SJCRH30 (cell line): ENCODE data around the genes PLCB3, NRXN2, PPP2R5B and ZFPL1.

- RAMPAGE, long total RNA = no peak
Measured at GRCh38 chr11:64251248-64252121, at the start of gene PLCB3. PLCB3 (plus strand) TSS chr11:64251530.

GRCh38 chr11:64268925-64269563 lies 15.4 kb downstream of the BAD start:
- RAMPAGE, long total RNA = no peak

DNA sequence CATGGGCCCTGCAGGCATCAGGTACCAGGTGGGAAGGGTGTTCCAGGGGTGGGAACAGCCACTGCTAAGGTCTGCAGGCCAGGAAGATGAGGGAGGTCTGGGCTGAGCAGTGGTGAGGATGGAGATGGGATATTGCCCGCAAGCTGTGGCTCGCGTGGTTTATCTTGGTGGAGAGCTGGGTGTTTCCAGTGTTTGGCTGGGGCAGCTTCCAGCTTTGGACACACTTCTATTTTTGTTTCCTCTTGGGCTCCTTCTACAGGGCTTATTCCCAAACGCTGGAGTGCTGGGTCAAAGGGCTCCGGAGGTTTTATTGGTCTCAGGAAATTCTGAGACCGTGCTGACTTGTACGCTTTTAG lies 10.7 kb upstream of the CCDC88B start:
- RAMPAGE, long total RNA = no peak

- RAMPAGE, long total RNA = no peak
Measured at GRCh38 chr11:64553811-64554359, 1.9 kb upstream of the SLC22A11 start.

- RAMPAGE, long total RNA = no peak
Measured at GRCh38 chr11:64723098-64723917, at the start of gene NRXN2. NRXN2 (minus strand) TSS chr11:64723197.

GRCh38 chr11:64913551-64913976 lies 3.4 kb downstream of the ATG2A start:
- RAMPAGE, long total RNA = no peak

DNA sequence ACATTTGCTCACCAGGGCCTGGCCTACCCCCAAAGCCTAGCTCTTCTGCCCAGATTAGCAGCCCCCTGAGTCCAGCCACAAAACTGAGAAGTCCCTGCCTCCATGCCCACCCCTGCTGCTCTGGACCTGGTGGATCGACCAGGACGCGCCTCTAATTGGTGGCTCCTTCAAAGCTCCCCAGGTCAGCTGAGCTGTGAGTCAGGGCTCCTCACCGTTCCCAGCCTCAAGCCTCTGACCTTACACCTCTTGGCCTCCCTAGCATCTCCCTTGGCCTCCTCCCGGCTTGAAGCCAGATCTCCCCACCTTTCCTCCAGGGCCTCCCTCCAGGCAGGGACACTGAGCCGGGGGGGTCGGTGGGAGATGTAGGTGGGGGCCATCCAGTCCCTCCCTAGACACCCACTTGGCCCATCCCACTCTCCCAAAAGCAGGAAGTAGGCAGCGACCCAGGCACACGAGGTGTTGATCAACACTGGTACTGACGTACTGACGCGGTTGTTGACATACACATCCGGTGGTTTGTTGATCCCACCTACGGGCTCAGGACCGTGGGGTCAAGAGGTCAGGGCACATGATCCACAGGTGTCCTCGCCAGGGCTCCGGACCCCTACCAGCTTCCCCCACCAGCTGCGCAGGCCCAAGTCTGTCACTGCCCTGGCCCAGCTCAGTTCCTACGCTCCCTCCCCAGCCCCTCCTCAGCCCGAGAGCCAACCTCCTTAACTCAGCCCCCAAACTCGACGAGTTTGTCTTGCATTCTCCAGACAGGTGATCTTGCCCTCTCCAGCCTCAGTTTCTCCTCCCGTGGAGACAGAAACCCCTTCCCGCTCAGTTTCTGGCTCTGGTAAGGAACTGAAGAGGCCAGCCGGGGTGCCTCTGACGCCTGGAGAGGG lies 811 bp downstream of the ATG2A start:
- RAMPAGE, long total RNA = no peak

DNA sequence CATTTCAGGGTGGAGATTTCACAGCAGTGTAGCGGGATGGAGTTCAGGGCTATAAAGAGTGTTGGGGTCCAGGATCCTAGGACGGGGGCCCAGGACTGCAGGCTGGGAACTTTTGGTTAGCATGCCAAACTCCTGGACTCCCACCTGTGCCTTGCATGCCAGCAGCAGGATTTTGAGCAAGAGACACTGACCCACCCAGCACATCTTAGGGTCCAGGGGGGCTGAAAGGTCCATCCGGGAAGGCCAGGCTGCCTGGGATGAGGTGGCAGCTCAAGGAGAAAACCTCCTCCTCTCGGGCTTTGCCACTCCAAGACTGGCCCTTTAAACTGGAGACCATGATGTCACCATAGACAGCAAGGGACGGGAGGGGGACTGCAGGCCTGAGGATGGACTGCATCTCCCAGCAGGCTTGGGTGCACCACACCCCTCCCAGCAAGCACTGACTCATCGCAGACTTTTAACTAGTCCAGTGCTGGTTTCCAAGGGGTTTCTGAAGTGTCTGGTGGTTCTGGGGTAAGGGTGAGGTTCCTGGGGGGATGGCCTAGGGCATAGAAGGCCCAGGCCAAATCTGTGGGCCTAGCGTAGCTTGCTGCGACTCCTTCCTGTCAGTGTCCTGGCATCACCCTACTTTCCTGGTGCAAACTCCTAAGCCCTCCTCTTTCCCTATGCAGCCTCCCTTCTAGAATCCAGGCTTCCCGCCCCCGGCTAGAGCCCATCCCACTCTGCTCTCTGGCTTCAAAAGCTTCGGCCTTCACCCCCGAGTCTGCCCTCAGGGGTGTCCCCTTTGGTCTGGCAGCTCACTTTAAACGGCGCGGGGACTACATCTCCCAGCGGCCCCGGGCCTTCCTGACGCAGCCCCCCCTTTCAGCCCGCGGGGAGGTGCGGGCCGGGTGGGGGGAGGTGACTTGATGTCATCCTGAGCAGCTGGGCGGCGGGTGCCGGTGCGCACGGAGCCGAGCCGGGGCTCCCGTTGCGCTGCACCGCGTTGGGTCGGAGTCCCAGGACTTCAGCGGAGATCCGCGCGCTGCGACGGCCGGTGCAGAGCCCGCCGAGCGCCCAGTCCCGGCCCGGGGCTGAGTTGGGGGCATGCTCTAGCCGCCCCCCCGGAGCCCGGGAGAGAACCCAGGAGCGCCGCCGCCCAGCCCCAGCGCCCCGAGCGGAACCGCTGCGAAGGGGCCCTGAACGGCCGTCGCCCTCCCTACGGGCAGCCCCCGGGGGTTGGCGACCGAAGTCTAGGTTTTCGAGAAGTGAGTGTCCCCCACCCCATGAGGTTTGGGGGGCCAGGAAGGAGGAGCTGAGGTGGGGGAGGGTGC lies at the start of gene PPP2R5B:
PPP2R5B (plus strand) TSS at position 908 of the 1,313 bp plus-strand sequence.
- RAMPAGE, long total RNA = no peak

GRCh38 chr11:64933470-64934137 lies 2.1 kb downstream of the GPHA2 start:
- RAMPAGE, long total RNA = no peak

- RAMPAGE, long total RNA = no peak
Measured at GRCh38 chr11:65043733-65044403, 2.9 kb downstream of the SAC3D1 start.

- RAMPAGE, long total RNA = no peak
Measured at GRCh38 chr11:65047374-65048229, 6.6 kb downstream of the SAC3D1 start.

GRCh38 chr11:65083717-65084868 lies at the start of gene ZFPL1:
ZFPL1 (plus strand) TSS chr11:65084222.
- RAMPAGE, long total RNA = start-site peak on the minus strand at chr11:65084030-65084077, 426 and 43 reads in 2 replicates

GRCh38 chr11:65096918-65097113 lies 802 bp downstream of the VPS51 start:
- RAMPAGE, long total RNA = no peak

DNA sequence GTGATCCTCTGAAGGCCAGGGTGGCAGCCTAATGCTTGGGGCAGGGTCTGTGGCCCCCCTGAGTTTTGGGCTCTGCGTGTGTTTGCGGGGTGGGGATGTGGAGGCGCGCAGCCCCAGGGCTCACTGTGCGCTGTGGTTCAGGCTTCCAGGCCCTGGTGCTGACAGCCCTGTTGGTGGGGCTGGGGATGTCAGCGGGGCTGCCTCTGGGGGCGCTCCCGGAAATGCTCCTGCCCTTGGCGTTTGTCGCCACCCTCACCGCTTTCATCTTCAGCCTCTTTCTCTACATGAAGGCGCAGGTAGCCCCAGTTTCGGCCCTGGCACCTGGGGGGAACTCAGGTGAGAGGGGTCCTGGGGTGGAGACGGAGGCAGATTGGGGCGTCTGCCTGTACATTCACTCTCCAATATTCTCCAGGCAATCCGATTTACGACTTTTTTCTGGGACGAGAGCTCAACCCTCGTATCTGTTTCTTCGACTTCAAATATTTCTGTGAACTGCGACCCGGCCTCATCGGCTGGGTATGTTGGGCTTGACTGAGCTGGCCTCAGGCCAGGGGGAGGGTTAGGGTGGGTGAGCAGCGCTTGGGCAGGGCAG lies 1.5 kb downstream of the TM7SF2 start:
- RAMPAGE, long total RNA = no peak

DNA sequence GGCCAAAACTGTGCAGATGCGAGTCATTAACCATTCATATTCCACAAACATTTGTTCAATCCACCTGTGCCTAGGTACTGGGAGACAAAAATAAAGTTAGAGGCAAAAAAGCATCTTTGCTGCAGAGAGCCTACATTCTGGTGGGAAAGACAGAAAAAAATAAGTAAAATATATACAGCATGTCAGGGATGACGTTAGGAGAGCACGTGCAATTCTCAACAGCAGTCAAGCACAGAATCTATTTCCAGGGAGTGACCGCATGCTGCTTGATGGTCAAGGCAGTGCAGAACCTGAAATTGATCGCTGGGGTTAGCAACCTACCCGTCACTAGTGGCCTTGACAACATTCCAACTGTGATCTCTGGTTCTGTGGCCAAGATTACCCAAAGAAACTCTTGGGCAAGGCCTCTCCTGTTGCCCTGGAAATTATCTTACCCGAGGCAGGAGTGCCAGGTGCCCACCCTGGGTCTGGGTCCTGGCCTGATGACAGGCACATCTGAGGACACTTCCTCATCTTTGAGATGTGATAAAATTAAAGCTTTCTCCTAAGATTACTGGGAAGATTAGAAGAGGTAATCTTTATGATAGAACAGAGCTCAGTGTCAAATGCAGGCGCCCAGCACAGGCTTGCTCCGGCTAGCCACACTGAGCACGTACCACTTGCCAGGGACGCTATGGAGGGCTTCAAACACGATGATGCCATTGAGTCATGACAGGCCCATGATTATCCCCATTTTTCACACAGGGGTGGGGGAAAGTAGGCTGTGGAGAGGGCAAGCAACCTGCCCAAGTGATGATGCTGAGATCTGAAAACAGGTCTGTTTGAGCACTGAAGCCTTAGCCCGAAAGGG lies 2.2 kb downstream of the TM7SF2 start:
- RAMPAGE, long total RNA = no peak

DNA sequence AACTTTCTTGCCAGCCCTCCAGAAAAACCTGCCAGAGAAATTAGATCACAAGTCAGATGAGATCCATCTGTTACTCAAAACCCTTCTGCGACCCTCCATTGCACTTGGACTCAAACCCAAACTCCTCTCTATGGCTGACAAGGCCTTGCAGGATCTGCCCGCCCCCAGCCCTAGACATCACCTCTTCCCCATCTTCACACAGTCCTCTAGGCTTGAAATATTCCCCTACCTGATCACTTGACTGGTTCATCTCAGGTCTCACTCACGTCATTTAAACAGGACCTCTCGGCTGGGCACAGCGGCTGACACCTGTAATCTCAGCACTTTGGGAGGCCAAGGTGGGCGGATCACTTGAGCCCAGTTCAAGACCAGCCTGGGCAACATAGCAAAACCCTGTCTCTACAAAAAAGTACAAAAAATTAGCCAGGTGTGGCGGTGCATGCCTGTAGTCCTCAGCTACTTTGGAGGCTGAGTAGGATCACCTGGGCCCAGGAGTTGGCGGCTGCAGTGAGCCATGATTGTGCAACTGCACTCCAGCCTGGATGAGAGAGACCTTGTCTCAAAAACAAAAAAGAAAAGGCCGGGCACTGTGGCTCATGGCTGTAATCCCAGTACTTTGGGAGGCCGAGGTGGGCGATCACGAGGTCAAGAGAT lies 1.4 kb upstream of the ZNHIT2 start:
- RAMPAGE, long total RNA = no peak

GRCh38 chr11:65151493-65151901 lies 17.2 kb upstream of the SYVN1 start:
- RAMPAGE, long total RNA = no peak

DNA sequence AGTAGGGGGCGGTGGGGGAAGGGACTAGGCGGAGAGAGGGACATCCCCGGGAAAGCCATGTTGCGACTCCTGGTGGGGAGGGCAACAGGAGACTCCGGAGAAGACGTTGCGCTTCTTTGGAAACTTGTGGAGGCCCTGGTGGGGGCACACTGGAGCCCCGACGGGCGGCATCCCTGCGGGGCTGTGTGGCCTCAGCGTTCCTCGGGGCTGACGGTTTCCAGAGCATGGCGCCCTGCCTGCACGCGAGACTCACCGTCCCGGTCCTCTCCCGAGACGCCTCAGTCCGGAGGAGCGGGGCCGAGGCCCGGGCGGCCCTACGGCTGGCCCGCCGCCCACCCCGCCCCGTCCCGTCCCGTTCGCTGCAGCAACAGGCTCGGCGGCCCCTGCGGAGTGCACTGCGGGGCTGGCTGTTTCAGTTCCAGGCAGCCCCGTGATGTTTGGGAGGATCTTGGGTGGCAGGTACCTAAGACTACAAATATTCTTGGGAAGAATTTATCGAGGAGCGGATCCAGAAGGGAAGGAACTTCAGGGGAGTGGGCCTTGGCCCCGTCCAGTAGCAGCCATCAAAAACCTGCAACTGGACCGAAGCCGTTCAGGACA lies 421 bp downstream of the DPF2 start:
- RAMPAGE, long total RNA = no peak

DNA sequence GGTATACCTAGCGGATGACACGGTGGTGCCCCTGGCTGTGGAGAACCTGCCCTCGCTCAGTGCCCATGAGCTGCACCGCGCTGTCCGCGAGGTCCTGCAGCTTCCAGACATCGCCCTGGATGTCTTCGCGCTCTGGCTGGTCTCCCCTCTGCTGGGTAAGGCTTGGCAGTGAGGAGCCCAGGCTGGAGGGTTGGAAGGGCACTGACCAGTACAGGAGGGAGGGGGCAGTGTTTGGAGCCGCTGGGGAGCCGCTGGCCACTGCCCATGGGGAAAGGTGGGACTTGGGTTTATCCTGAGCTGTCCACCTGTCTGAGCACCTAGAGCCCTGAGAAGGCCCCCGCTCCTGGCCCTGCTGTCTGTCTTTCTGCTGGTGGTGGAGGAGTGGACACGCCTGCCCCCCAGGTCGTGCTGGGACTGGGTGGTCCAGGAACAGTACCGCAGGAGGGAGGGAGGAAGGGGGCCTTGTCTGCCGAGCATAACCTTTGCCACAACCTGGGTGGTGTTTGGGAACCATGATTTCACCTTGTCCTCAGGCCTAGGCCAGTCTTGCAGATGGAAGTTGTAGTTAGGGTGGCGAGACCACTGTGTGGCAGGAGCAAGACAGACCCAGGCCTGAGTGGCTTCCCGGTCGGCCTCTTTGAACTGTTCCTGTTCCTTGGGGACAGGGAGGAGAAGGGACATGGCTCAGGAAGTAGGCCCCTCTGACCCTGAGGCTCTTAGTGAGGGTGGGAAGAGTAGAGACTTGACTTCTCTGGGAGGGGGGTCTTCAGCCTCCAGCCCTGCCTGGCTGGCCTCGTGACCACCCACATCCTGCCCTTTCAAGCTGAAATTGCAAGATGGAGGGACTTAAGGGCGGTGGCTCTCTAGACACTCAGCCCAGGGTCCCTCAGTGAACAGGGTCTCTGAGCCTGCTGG lies 3.2 kb downstream of the FRMD8 start:
- RAMPAGE, long total RNA = no peak

GRCh38 chr11:65416395-65416786 lies 30.0 kb downstream of the FRMD8 start:
- RAMPAGE, long total RNA = no peak